ENCODE data around the genes MEPCE and PPP1R35.

DNA sequence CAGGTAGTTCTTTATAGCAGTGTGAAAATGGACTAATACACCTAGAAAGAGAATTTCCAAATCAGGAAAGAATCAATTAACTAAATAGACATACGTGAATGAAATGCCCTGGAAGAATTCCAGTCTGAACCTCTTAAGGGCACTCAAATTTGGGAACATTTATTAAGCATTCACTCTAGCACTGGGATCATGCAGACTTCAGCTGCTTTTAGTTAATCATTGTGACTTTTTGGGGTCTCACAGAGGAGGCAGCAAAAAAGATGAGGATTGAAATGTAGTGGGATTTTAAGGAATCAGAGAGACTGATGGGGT lies 5.0 kb downstream of the CYP3A43 start:
- RRBS = no CpG with 5 or more reads among the region's 1 CpG

- RRBS = no CpG with 5 or more reads among the region's 1 CpG
Measured at GRCh38 chr7:99889837-99890063, 12.9 kb upstream of the OR2AE1 start.

GRCh38 chr7:99897875-99898279 lies 21.0 kb upstream of the OR2AE1 start:
- RRBS = no CpG with 5 or more reads among the region's 3 CpGs

GRCh38 chr7:100022714-100023019 lies 7.3 kb downstream of the ZKSCAN1 start:
- RRBS = no CpG with 5 or more reads among the region's 5 CpGs

DNA sequence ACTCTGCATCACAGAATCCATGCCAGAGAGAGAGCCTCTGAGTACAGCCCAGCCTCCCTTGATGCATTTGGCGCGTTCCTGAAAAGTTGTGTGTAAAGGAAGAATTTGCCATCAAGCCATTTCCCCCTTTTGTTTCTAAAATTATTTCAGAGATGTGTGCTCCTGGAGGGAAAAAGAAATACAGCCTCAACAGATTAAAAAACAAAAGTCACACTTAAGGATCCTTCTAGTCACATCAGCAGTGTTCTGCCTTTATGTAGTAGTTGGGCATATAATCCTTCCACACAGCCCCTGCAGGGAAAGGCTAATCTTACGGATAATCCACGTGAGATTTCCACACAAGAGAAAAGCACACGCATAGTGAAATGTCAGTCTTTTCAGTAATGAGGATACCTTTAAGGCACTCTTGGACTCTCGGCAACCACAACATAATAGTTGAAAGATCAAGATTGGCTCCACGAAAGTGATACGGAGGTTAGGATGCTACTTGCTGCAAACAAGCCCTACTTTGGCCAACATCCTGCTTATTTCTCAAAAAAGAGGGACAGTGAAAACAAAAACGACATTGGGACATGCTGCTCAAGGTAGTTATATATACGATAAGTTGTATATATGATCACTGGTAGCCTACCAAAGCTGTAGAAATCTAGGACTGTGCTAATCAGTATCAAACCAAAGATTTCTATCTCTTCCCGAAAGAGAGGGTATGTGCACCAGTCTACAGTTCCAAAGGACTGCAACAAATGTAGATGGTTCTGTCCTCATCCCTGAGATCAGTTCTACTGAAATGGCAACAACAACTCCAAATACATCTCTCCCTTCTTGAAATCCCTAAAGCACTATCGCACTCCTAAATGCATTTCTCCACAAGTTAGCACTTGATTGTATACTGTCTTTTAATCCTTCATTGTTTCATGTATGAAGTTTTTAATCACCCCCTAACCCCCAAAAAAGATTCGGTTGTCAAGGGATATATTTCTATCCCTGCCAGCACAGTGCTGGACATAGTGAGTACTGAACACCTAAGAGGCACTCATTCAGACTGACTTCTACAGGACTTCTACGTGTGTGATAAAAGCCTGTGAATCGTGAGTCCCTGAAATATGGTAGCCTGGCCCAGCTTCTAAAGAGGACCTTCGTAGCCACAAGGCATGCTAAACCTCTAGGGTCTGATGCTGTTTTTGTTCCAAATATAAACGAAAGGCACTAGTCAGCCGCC lies 15.1 kb upstream of the ZSCAN21 start:
- RRBS = no CpG with 5 or more reads among the region's 18 CpGs

GRCh38 chr7:100092715-100092889 lies 3.8 kb downstream of the COPS6 start:
- RRBS = no CpG with 5 or more reads among the region's 2 CpGs

DNA sequence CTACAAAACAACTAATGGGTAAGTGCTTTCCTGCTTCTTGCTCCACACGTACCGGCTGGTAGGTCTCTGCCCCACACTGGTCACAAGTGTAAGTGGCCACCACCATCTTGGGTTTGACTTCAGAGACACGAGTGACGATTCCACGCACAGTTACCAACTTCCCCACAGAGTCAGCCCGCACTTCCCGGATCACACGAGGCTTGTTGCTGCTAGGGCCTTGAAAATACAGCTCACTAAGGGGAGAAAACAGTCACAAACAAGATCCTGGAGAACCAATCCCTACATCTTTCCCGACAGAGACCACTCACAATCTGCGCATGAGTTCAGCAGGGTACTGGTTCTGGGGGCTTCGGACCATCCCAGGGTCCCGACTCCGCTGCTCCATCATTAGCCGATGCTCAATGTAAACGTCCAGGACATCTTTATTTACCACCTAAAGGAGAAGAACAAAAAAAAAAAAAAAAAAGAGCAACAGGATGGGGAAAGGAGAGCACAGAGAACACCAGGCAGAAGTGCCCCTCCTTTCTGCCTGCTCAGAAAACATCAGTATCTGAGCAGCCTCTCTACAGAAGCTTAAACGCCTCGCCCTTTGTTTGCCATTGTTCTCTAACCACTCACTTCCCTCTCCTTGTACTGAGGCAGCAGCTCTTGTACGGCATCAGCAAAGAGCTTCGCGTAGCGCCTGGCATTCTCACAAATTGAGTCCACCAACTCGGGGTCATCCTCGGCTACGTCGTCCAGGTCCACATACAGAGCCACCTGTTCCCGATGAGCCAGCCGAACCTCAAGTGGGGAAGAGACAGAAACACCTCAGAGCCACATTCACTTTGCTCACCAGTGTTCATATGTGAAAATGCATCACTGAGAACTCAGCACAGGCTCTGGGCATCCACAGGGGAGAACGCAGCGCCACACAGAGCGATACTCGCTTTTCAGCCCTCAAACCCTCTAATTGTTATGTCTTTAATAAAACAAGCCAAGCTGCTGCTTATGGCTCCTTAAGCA lies 1.9 kb downstream of the MCM7 start:
- RRBS = no CpG with 5 or more reads among the region's 31 CpGs

- RRBS = 30% methylated on average over 5 of the region's 12 CpGs
Measured at GRCh38 chr7:100157279-100157663, 1.3 kb downstream of the TRAPPC14 start.

DNA sequence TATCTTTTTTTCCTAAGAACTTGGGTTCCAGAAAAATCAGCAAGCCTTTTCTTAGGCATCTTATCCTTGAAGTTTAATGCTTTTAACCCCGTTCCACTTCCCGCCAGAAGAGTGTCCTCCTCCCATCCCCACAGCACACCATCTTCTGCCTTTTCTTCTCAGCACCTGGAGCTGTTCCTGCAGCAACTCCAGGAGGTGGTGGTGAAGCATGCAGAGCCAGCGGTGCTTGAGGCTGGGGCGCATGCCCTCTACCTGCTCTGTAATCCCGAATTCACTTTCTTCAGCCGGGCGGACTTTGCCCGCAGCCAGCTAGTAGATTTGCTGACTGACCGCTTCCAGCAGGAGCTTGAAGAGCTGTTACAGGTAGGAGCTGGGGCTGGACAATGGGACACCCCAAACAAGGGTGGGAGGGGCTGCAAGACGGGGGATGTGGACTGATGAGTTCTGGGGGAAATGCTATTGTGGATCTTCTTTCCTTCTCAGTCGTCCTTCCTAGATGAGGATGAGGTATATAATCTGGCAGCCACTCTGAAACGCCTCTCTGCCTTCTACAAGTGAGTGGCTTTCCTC lies 19.1 kb upstream of the PVRIG start:
- RRBS = no CpG with 5 or more reads among the region's 12 CpGs

DNA sequence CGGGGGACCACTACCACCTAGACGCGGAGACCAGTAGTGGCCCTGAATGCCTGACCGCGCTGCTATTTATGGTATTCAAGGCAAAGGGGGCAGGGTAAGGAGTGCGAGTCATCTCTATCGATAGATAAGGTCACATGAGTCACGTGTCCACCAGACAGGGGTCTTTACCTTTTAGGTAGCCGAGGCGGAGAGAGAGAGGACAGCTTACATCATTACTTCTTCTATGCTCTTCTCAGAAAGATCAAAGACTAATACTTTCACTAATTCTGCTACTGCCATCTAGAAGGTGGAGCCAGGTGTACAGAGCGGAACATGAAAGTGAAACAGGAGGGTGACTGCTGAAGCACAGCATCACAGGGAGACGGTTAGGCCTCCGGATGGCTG lies 2.2 kb upstream of the PVRIG start:
- RRBS = no CpG with 5 or more reads among the region's 13 CpGs

- RRBS = no CpG with 5 or more reads among the region's 26 CpGs
Measured at GRCh38 chr7:100220635-100221670, 1.2 kb downstream of the PVRIG start.

- RRBS = no CpG with 5 or more reads among the region's 7 CpGs
Measured at GRCh38 chr7:100359281-100359710, 1.4 kb downstream of the PILRB start.

GRCh38 chr7:100360018-100360871 lies 2.3 kb downstream of the PILRB start:
- RRBS = no CpG with 5 or more reads among the region's 4 CpGs

DNA sequence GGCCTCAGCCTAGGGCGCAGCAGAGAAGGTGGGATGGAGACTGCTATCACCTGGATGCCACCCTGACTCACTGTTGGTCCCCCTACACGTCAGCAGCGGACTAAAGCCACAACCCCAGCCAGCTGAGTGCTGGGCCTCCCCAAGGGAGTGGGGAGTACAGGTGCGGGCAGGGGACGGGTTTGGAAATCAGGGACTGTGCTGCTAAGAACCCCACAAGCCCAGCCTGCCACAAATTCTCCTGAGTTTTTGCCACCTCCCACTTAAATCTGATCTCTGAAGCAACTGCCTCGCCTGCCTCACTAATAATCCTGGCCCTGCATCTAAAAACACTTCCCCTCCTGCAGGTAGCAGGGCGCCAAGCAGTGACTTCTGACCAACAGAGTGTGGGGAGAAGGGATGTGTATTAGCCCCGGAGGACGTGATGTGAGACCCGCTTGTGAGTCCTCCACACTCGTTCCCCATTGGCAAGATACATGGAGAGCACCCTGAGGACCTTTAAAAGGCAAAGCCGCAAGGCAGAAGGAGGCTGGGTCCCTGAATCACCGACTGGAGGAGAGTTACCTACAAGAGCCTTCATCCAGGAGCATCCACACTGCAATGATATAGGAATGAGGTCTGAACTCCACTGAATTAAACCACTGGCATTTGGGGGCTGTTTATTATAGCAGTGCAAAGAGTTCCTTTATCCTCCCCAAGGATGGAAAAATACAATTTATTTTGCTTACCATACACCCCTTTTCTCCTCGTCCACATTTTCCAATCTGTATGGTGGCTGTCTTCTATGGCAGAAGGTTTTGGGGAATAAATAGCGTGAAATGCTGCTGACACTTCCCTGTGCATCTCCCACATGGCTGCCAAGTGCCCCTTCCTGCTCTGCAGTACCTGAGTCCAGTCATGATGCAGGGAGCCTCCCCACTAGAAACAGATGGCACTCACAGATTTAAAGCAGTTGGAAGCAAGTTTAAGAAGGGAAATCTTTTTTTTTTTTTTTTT lies 6.0 kb upstream of the PILRA start:
- RRBS = no CpG with 5 or more reads among the region's 15 CpGs

DNA sequence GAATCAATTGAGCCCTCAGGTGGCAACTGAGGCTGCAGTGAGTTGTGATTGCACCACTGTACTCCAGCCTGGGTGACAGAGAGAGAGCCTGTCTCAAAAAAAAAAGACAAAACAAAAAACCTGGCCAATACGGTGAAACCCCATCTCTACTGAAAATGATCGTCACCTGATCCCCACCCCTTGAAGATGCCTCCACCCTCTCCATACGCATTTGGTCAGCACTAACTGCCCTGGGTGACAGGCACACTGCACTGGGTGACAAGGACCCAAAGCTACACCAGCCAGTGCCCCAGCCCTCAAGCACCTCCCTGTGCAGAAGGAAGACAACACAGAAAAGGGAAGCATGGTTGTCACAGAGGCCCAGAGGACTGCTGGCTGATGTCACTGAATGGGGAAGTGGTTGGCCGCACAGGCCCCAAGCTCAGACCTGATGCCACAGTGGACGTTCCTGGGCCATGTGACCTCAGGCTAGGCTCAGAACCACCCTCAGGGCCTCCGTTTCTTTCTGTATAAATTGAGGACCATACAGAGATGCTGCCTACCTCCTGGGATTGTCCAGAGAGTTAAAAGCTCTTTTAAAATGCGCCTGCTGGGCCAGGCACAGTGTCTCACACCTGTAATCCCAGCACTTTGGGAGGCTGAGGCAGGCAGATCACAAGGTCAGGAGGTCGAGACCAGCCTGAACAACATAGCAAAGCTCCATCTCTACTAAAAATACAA lies 4.2 kb upstream of the PILRA start:
- RRBS = no CpG with 5 or more reads among the region's 8 CpGs

GRCh38 chr7:100371562-100372254 lies 1.6 kb upstream of the PILRA start:
- RRBS = no CpG with 5 or more reads among the region's 8 CpGs

- RRBS = 2% methylated on average over 11 of the region's 69 CpGs
Measured at GRCh38 chr7:100429237-100429957, at the start of gene MEPCE. TSS of gene MEPCE (plus strand) at chr7:100429831.

DNA sequence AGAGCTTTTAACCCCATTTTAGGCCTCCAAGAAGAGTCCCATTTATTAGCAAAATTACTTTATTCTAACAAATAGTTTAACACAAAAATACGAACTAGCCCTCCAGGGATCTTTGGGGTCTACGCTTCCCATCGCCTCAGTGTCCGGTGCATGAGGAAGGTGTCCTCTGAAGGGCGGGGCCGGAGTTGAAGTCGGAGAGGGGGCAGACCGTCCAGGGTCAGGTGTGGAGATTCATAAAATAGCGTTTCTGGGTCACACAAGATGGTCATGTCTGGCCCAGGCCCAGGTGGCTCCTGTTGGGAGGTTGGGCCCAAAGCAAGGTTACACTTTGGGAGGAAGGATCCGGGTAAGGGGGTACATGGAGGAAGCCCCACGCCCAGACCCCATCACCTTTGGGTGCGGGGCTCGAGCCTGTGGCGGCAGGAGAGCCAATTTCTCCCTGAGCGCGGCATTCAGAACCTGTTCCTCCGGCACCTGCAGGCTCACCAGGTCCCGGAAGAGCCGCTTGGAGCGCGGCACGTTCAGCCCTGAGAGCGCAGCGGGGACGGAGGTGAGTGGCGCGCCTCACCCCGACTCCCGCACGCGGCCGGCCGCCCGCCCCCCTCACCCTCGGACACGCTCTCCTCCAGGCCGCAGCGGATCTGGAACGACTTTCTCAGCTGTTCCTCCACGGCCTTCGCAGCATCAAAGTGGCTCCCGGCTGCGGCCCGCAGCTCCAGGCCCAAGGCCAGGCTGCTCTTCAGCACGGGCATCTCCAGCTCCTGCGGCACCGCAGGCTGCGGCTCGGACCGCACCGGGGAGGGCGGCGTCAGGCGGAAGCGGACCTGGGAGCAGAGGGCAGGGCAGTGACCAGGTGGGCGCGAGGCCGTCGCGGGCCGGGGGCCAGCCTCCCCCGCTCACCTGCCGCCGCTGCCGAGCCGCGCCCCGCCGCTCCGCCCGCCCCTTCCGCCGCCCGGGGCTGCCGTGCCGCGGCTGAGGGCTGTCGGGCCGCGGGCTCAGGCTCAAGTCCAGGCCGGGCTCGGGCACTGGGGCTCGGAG lies 737 bp downstream of the PPP1R35 start:
- RRBS = 2% methylated on average over 56 of the region's 83 CpGs

DNA sequence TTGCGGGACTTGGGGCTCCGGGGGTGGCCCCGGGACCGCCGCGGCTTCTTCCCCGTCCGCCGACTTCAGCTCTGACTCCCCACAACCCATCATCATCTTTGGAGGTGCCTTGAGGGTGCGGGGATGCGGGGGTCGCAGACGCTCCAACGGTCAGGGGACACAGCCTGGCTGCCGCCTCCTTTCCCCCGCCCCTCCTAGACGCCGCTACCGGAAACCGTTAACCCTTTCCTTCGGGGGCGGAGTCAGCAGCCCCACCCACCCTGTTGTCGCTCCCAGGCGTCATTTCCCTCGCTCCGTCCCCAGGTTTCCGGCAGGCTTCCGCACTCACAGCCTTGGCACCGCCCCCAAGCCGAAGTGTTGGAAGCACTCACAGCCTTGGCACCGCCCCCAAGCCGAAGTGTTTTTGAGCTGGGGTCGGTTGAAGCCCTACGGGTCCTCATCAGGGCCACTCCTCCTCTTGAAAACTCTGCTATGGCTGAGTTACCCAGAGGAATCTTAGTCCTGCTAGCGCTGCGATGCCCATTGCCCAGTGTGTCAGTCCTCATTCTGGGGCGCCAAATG lies at the start of gene PPP1R35:
PPP1R35 (minus strand) TSS at position 219 of the 561 bp plus-strand sequence.
- RRBS = 2% methylated on average over 10 of the region's 37 CpGs

- RRBS = 18% methylated on average over 16 of the region's 36 CpGs
Measured at GRCh38 chr7:100493503-100493860, 9.8 kb downstream of the NYAP1 start.

Data from HGPS cell (cell line).